Fallopian tube (tissue), 1 donor: ENCODE measurements around a stretch of chr2.

GRCh38 chr2:179861726-179862332, 417 bp upstream of the ZNF385B start:
- PRO-cap = no peak

DNA sequence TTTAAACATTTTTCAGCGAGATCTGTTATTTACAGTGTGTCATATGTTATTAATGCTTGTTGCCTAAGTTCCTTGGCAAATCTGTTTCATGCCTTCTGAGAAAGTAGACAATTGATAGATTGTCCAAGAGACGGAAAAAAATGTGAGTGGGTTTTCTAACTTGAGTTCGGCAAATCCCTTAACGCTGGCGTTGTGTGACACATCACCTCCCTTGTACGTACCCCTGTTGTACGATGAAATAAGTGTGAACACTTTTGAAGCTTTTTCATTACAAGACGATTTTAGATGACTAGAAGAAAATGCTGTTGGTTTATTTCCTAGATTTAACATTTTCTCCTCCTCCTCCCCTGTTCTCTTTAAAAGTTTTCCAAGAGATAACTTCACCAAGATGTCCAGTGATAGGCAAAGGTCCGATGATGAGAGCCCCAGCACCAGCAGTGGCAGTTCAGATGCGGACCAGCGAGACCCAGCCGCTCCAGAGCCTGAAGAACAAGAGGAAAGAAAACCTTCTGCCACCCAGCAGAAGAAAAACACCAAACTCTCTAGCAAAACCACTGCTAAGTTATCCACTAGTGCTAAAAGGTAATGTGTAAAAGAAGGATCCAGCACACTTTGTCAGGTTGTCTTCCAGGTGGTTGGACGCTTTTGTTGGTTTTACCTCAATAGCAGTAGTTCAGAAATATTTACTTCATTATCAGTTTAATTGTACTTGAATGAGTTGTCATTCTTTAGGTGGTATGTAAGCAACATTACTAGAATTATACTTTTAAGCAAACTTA, 1.4 kb downstream of the UBE2E3 start:
- PRO-cap = no peak

GRCh38 chr2:181308527-181309203, 148.5 kb upstream of the ITGA4 start:
- PRO-cap = no peak

- PRO-cap = no peak
These were observed 85.8 kb upstream of the ITPRID2 start for GRCh38 chr2:181805641-181806188.

- PRO-cap = no peak
These were observed 176 bp upstream of the ITPRID2 start for GRCh38 chr2:181891530-181891577.

GRCh38 chr2:181896332-181896779, 4.8 kb downstream of the ITPRID2 start:
- PRO-cap = no peak

DNA sequence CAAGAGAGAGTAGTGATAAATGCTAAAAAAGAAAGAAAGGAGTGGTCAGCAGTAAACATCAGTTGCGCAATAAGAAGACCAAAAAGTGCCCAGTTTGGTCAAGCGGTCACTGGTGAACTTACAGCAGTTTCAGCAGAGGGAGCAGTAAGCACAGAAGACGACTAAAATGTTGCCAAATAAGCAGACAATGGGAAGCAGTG, 45.8 kb downstream of the DNAJC10 start:
- PRO-cap = no peak

DNA sequence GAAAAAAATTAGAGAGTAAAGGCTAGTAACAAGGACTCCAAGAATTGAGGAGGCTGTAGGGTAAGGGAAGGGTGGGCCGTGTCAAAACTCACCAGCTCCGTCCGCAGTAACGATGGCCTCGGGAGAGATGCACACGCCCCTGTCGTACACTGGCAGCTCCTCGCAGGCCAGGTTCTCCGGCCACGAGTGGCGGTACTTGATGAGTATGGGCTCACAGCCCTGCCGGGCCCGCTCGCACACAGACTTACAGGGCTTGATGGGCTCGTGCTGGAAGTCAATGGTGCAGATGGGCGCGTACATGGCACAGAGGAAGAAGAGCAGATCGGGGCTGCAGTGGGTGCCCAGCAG, 480 bp downstream of the FRZB start:
- PRO-cap = no peak

DNA sequence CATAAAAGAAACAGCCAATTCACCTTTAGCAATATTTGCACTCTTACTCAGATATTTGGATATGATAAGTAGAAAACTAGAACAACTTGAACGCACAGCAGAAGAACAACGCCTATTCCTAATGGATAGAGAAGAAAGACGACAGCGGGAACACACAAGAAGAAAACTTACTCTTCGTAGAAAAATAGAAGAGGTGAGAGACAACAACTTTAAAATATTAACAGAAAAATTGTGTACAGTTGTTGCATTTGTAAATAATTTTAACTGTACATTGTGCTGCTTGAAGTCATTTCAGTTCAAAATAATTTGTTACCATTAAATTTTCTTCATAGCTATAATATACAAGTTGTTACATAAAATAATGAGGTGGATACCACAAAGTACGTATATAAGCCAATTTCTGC, 8.0 kb downstream of the FSIP2 start:
- PRO-cap = no peak

DNA sequence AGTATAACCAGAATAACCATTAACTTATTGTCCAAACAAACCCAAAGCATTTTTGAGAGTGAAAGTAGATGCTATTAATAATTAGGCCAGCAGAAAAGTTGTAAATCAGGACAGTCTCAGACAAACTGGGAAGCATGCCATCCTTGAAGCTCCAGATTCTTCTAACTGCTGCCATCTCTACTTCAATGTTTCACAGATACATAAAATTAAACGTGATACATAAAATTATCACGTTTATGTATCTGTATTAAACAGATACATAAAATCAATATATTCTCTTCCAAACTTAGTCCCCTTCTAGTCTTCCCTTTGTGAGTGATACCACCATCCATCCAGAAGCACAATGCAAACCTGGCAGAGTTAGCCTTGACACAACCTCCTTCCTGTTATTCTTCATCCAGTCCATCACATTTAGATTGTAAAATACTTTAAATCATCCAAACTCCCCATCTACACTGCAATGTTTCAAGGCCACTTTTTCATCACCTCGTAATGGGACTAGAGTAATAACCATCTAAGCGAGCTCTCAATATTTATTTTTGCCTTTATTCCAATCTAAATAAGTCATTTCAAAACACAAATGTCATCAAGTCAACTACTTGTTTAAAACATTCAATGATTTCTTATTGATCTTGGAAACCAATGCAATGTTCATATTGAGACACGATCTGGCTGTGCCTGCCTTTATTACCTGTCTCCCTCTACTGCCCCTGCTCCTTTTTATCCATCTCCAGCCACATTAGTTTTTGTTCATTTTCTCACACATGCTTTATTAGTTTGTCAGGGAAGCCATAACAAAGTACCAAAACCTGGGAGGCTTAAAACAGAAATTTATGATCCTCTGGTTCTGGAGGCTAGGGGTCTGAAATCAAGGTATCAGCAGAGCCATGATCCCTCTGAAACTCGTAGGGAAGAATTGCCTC, 306.3 kb upstream of the ZC3H15 start:
- PRO-cap = no peak

GRCh38 chr2:186694777-186695167, 912 bp downstream of the FAM171B start:
- PRO-cap = no peak

GRCh38 chr2:187404005-187404352, 44.1 kb downstream of the CALCRL start:
- PRO-cap = unidirectional peak, plus-strand start at chr2:187404219

DNA sequence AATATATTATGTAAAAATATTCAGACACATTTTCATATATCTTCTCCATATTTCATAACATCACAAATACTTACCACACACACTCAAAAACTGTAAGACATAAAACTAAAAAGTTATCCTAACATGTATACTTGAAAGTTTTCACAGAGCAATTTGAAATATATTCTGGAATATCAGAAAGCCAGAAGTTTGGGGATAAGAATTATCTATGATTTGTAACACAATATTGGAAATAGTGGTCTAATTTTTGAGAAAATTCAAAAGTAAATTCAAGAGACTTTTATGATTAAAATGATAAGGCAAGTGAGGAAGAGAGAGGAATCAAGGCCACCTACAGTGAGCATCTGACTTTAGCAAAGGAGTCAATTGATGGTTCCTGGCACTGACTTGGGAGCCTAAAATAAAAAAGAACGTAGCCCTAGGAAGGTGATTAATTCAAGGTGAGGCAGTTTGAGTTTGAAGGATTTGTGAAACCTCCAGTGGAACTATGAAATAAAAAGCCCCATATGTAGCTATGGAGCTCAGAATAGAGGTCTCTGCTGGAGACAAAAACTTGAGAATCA, 13.1 kb downstream of the TFPI start:
- PRO-cap = no peak

- PRO-cap = no peak
These were observed 21.2 kb upstream of the TFPI start for GRCh38 chr2:187575261-187575932.

DNA sequence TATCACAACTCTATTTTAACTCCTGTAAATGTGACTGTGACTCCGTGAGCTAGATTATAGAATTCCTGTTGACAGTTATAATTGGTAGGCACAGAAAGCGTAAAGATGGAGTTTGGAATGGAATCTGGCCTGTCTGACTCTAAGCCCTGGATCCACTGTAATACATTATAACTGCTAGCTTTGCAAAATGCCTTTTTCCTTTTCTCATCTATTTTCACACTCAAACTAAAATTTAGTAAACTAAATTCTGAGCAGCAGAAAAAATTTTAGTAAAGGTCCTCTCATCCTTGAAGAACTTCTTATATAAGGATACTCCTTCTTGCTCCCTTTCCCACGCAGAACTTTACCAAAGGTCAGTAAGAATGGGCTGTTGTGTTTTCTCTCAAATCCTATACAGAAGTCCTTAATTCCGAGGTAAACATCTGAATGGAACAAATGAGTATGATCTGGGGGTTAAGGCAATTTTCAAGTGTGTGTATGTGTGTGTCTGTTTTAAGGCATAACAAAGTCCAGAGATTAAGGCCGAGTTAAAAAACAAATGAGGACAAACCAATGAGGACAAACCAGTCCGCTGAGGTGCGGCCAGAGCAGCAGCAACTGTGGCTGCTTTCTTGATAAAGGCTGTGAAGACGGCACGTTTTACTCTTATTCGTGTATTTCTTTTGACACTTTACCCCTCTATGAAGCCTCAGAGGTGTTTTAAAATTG, 739 bp upstream of the GULP1 start:
- PRO-cap = unidirectional peak, plus-strand start at position 566 of the sequence

DNA sequence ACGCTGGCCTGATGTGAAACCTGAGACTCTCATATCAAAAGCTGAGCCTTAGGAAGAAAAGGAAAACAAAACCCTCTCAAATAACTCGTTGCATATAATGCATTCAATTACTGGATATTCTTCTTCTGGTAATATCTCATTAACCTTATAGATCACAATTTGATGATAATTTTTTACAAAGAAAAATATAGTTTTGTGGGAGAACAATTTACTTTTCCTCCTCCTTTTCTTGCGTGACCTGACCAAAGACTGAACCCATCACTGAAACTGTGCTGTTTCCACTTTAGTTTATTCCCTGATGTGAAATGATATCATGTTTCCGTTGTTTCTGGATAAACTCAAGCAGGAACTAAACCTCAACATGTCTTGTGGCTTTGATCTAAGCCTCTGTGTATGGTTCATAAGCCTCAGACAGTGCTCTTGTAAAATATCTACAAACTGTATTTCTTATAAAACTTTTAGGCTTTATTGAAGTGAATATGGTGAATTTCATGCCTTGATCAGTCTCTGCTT, 332.5 kb downstream of the GULP1 start:
- PRO-cap = bidirectional peak, plus-strand start at position 377 of the sequence, minus-strand start at position 263 of the sequence

DNA sequence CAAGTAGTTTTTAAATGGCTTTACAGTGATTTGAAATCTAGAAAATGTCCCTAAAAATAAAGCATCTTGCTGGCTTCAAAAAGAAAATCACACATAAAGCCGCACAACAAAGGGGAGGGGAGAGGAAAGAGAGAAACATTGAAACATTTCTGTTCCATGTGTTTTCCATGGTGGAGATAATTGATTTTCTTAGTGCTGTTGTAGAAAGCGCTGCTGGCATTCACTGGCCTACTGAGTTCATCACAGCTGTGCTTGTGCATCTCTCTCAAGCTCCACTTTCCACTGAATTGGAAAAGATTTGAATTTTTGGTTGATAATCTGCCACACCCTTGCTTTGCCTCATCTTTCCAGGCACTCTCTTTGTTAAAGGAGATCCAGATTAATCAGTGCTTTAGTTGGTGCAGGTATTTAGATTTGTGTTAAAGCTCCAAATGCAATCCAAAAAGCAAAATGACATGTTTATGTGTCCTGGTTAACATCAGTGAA, 2.8 kb upstream of the COL3A1 start:
- PRO-cap = no peak

GRCh38 chr2:188979634-188980145, 5.5 kb downstream of the COL3A1 start:
- PRO-cap = no peak

- PRO-cap = no peak
These were observed 11.3 kb downstream of the COL5A2 start for GRCh38 chr2:189168201-189168681.

DNA sequence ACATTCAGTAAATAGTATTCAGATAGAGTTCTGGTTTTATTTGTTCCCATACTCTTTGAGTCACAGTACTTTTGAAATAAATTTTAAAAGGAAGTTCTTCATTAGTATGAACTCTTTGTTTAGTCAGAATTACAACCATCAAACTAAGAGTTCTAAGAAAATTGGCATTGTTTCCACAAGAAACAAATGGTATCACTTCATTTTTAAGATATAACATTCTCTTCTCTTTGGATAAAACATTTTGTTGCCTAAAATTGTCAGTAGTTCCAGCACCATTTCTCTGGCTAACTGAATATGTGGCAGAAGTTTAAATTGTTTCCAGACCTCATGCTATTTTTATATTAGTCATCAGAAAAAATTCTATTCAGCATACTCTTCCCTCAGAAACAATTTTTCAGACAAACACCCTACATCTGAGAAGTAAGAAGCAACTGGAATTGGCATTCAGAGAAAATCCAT, 88.5 kb upstream of the COL5A2 start:
- PRO-cap = no peak